CD14-positive monocyte (primary cell): ENCODE measurements around a stretch of chr6.

- CAGE, long polyA plus RNA = no peak
These were observed 17.1 kb downstream of the BPHL start for GRCh38 chr6:3135620-3136001.

DNA sequence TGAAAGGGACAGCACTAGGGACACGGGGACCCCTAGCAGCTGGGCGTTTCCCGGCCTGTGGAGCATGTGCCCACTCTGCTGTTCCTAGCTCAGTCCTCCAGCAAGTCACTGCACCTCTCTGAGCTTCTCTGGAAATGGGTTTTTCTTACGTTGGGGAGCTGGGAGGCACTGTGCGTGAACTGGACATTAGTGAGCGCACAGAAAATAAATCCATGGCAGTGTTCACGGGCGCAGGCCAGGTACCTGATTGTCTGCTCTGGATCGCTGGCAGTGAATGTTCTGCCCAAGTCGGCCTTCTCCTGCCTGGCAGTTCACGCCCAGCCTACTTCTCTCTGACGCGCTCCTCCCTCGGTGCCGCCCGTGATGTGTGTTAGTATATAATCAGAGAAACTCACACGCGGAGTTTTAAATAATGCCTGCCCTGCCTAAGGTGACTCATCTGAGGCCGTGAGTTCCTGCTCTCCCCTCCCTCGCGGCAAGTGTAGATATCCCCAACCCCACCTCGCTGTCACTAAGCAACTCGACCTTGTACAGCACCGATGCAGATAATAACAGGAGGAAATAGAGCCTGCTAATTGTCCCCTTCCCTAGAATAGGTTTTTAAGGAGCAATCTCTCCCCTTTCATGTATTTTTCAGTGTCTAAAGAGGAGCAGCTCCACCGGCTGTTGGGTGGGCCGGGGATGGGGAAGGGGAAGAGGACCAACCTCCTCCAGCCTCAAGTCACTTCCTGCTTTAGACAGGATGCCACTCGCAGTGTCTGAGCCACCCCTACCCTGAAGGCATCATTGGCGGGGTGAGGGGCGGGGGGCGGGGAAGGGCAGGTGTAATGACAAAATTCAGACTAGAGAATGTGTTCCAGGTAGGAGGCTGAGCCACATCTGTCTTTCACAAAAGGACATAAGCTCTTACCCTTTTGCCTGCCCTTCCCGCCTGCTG lies 2.9 kb upstream of the TUBB2A start:
- CAGE, long polyA plus RNA = no peak

DNA sequence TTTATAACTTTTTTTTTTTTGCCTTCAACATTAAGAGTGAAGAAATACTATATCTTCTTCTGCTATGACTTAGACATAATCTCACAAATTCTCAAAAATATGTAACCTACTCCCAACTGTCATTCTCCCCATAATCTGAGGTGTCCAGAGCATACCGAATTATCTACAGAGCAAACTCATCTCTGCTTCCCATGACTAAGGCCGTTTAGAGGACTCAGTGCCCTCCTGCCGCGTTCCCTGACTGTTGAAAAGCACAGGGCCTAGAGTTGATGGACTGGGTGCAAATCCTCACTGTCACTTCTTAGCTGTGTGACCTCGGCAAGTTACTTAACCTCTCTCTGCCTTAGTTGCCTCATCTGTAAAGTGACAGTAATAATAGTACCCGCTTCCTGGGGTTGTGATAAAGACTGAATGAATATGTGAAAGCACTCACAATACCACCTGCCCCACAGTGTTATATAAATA lies 4.7 kb upstream of the TUBB2A start:
- CAGE, long polyA plus RNA = no peak

DNA sequence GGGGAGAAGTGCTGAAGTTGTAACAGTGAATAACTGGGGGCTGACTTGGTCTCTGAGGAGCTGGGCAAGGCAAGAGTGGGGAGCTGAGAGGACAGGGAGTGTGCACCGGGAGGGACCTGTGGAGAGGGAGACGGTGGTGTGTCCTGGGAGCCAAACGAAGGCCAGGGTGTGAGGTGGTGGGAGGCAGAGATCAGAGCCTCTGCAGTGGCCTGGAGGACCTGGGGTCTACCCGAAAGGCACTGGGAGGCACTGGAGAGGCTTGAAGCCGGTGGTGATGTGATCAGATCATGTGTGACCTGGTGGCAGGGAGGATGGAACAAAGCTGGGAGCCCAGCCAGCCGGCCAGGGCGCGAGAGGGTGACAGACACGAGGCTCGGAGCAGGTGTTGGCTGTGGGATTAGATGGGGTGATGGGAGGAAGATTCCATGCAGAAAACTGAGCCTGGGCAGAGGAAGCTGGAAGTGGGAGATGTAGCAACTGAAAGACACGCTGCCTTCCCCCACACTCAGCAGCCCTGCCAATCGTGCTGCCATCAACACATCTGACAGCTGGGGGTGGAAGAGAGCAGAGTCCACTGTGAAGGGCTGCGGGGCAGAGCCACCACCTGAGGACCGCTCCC lies 36.6 kb downstream of the PSMG4 start:
- CAGE, long polyA plus RNA = no peak

DNA sequence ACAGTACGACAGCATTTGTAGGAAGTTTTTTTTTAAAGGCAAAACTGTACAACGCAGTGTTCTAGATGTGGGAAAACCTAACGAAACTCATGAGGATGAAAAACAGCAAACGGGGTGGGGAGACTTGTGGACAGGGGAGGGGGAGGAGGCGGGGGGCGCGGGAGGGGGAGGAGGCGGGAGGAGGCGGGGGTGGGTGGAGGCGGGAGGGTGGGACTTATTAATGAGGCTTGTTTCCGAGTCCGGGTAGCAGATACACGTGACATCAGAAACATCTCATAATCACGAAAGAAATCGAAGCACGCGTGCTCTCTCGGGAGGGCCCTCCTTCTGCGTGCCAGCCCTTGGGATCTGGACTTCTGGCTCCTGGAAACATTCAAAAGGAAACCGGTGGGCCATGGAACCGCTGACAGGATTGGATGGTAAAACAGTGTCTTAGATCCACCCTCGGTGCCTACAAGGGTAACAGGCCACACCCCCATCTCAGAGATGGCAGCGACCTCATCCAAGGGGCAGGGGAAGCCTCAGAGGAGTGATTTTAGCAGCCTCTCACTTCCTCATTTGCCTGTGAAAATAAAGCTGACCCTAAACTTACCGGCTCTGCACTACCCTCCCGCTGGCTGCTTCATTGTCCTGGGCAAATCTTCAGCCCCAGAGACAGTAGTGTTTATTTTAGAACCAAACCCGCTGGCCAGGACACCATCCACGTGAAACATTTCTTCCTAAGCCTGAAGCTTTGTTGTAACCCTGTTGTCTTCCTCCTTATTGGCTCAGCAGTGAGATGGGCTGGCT lies 97.4 kb downstream of the PSMG4 start:
- CAGE, long polyA plus RNA = no peak

- CAGE, long polyA plus RNA = no peak
These were observed 57.5 kb downstream of the SLC22A23 start for GRCh38 chr6:3399290-3399855.

DNA sequence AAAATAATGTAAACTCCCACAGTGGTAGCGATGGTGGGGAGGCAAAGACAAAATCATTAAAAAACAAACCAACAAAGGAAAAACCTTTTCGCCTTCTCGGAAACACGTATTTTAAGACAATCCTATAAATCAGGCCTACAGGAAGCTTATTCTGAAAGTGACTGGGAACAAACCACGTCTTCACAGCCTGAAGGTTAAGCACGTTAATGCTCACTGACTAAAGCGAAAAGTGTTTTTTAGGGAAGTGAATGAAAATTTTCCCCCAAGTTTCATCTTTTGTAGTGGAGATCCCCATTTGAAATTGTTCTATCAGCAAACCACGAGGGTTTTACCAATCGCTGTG lies 35.2 kb downstream of the SLC22A23 start:
- CAGE, long polyA plus RNA = no peak

DNA sequence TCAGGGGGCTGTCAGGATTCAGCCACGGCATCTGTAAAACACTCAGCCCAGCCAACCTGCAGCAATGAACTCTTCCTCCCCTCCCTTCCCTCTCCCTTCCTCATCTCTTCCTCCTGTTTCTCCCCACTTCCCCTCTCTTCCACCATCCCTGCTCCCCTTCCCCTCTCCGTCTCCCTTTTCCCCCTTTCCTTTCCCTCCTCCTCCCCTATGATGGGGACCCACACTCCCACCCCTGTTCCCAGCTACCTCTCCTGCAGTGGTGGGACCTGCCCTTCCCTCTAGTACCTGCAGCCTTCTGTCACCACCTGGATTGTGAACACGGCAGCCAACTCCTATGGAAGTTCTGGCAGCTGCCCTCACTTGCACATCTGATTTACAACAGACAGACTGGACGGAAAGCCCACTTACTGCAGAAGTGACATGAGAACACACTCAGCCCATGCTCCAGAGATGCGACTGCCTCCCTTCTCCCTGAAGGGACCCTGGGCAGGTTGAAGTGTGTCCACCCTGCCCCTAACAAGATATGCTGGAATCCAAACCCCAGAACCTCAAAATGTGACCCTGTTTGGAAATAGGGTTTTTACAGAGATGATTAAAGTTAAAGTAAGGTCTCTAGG lies 21.5 kb downstream of the SLC22A23 start:
- CAGE, long polyA plus RNA = no peak

DNA sequence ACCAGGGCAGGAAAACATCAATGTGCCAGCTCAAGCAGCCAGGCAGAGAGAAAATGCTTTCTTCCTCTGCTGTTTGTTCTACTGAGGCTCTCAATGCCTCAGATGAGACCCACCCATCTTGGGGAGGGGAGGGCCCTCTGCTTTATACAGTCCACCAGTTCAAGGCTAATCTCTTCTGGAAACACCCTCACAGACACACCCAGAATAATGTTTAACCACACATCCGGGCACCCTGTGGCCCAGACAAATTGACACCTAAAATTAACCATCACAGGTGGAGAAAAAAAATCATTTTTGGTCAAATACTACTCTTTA lies 89.3 kb upstream of the SLC22A23 start:
- CAGE, long polyA plus RNA = no peak

DNA sequence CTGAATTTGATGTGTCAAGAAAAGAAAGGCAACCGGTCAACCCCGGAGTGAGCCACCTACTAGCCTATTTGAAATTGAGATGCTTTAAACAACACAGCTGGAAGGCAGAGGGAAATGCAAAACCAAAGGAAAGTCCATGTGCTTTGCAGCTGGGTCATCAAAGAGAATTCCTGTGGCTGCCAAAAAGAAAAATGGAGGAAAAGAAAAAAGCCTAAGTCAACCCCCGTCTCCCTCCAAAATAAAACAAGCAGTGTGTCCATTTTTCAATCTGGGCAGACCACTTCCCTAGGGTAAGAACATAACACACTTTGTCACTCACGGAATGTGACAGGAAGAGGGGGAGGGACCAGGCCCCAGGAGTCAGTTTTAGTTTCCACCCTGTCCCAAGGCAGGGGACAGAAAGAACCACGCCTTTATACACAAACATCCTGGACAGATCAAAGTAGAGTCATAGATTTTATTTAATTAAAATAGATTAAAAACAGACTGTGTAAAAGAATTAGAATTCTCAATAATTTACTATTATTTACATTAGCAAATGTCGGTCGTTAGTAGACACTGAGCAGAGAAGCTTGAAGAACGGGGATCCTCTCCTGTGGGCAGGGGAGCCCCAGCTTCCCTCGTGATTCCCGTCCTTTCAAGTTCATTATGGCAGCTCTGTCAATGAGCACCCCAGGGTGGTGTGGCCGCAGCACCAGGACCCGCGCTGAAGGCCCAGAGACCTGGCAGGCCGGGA lies 29.2 kb downstream of the PXDC1 start:
- CAGE, long polyA plus RNA = no peak

GRCh38 chr6:3722912-3723930 lies 28.3 kb downstream of the PXDC1 start:
- CAGE, long polyA plus RNA = no peak

DNA sequence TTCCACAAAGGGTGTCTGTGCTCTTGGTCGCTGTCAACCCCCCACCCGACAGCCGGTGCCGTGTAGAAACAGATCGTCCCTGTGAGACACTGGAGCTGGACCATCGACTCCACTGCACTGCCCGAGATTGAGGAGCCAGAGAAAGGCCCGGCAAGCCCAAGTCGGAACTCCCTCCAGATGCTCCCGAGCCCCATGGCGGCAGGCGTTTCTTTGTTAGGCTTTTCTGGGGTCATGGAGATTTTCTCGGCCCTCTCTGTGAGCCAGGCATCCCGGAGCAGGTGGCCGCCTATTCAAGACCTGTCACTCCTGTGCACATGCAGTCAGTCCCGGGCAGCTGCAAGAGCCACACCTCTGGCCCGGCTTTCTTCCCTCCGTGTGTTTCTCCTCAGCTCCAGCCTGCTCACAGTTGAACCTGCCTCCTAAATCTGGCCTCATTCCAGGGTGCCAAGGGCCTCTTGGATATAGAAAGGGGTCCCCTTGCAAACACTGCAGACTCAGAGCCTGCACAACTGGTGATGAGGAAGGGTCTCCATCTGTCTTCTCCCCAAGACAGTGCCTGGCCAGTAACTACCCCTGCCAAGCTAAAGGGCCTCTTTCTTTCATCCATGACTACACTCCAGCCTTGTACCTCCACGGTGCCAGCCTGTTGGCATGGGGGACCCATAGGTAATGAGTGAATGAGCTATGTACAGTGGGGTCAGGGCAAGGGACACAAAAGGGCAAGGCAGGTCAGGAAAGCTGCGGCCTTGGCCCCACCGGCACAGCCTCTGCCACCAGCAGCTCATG lies 25.7 kb downstream of the PXDC1 start:
- CAGE, long polyA plus RNA = no peak

DNA sequence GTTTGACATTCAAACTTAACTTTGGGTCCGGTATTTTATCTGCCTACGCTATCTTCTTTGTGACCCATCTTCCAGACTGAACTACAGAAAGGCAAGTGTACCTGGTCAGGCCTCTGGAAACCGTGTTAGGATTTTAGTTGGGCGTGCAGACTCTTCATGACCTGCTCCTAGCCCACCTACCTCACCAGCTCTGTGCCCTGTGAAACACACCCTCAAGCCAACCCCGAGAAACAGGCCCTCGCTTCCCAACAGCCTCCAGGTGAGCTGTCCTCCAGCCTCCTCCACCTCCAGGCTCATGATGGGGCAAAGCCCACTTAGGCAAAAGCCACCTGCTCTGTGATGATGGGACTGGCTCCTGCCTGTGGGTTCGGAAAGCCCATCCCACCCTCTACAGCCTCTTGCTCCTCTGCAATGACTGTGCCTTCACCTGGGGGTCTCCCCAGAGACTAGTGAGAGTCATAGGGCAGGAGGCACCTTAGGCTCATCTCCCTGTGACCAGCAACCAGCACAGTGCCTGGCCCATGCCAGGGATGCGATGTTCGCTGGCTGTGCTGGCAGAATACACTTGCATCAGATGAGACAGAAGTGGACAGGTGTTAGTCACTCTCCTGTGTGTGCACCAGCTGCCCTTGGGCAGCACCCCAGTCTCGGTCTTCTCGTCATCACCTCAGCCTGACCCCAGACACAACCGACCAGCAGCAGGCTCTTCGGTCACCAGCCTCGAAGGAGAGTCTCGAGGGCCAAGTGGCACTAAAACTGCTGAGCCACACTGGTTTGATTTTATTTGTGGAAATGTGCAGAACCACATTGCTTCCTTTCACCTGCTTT lies 10.9 kb downstream of the PXDC1 start:
- CAGE, long polyA plus RNA = no peak

DNA sequence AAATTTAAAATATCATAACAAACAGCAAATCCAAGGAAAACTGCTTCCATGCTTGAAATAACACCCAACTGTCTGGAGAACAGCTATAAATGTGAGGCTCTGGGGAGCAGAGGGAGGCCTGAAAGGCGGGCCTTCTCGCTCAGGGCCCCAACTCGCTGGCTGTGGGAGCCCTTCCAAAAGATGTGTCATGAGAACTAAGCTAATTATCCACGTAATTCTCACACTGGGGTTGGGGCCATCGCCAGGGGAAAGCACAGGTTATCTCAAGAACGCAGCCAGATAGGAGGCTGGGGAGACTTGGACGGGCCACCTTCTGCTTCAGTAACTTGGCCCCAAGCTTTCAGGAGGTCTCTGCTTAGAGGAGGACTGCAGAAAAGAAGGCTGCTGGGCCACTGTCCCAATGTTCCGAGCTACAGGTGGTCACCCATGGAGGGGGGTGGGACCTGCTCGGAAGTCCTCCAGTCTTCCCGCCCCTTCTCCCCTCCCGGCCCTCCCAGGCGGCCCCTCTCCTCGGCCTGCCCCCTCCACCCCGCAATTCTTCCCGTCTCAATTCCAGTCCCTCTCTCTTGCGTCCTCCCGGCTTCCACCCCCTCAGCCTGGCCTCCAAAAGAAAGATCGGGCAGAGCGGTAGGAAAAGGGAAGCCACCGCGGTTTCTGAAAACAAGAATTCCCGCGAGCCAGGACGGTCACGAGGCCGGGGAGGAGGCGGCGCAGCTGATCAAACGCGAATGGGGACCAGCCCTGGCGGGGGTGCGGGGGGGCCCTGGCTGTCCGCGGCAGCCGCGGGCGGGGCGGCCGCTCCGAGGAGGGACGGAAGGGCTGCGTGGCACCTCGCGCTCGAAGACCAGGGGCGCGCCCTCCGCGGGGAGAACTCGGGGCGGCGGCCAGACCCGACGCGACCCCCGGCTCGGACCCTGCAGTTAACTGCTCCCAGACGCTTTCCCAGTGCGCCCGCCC lies 1.3 kb downstream of the PXDC1 start:
- CAGE, long polyA plus RNA = no peak

DNA sequence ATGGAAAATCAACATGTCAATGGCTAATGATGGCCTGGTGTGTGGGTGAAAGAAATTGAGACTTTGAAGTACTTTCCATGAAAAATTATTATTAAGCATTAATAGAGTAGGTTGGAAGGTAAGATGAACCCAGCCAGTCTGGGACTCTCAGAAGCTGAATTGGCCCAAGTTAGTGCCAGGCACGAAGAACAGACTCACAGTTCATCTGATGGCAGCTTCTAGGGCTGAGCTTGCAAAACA lies 38.9 kb upstream of the PXDC1 start:
- CAGE, long polyA plus RNA = no peak

- CAGE, long polyA plus RNA = no peak
These were observed 43.4 kb upstream of the FAM50B start for GRCh38 chr6:3805784-3806239.

- CAGE, long polyA plus RNA = no peak
These were observed 13.9 kb upstream of the FAM50B start for GRCh38 chr6:3834938-3836003.

DNA sequence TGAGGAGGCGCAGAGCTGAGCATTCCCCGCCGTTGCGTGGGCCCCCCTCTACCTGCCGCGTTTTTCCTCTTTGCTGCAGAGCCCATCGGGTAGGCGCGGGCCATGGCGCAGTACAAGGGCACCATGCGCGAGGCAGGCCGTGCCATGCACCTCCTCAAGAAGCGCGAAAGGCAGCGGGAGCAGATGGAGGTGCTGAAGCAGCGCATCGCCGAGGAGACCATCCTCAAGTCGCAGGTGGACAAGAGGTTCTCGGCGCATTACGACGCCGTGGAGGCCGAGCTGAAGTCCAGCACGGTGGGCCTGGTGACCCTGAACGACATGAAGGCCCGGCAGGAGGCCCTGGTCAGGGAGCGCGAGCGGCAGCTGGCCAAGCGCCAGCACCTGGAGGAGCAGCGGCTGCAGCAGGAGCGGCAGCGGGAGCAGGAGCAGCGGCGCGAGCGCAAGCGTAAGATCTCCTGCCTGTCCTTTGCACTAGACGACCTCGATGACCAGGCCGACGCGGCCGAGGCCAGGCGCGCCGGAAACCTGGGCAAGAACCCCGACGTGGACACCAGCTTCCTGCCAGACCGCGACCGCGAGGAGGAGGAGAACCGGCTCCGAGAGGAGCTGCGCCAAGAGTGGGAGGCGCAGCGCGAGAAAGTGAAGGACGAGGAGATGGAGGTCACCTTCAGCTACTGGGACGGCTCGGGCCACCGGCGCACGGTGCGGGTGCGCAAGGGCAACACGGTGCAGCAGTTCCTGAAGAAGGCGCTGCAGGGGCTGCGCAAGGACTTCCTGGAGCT lies 728 bp downstream of the FAM50B start:
- CAGE, long polyA plus RNA = no peak

- CAGE, long polyA plus RNA = no peak
These were observed 26.9 kb downstream of the FAM50B start for GRCh38 chr6:3875960-3876683.

DNA sequence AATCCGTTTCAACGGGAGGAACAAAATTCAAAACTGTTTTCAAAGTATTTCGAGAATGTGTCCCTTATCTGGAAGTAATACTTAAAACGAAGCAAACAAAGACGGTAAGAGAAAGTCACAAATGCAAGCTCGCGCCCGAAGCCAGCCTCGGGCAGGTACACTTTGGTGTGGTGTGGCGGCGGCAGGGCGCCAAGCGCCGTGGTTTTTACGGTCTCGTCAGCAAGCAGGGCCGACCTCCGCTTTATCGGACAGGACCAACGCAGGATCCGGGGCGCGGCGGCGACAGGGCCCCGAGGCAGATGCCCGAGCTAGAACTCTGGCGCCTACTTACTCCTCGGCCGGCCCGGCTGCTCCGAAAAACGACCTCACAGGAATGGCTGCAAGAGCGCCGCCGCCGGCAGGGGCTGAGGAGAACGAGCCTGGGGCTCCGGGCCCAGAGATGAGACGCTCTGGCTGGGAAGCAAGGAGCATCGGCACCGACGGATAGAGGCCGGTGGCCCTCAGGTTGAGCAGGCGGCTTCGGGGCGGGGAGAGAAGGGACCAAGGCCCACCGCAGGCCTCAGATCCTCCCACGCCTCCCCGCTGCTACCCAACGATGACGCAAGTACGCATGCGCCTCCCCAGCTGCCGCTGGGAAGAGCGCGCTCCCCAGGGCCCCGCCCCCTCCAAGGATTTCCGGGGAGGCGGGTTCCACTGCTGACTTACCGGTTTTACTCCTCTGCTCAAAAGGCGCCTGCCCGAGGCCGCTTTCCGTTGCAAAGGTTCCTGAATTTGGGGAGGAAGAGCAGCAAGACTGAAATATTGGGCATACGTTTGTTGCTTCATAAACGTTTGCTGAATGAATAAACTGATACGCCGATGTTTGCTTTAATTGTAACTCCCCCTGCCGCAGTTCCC lies 2.7 kb upstream of the PRPF4B start:
- CAGE, long polyA plus RNA = no peak